ENCODE measurements around the genes PFDN4, CBLN4 and RTF2.

GRCh38 chr20:53847006-53847500 lies 223.3 kb downstream of the BCAS1 start:
- RRBS = no CpG with 5 or more reads among the region's 5 CpGs

GRCh38 chr20:53866596-53867040 lies 203.8 kb downstream of the BCAS1 start:
- RRBS = no CpG with 5 or more reads among the region's 2 CpGs

- RRBS = no CpG with 5 or more reads among the region's 16 CpGs
Observed at GRCh38 chr20:53875550-53876116, 194.8 kb downstream of the BCAS1 start.

DNA sequence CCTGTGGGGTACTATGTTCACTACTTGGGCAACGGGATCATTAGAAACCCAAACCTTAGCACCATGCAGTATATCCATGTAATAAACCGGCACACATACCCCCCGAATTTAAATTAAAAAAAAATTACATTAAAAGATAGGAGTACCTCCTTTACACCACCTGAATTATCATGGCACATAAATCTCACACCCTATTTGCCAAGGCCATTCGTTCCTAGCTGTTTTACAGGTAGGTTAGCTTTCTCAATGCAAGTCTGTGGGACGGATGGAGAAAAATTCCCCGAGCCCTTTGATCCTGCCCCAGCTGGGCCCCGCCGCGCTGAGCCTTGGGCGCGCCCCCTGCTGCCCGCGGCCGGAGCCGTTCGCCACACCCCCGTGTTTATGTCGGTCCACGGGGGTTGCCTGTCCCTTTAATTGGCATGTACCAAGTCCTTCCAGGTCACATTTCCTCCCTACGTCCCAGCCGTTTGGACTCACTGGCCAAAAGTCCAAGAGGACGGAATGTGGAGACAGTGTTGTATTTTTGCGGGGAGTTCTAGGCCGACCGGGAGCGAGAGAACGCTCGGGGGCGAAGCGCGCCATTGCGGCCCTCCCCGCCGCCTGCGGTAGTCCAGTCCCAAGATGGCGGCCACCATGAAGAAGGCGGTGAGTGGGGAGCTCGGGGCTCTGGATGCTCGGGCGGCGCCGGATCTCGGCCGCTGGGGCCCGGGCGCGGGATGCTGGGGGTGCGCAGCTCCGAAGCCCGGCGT lies at the start of gene PFDN4:
Gene PFDN4, plus strand, starts transcription at position 608 of the 749 bp plus-strand sequence.
- RRBS = 3% methylated on average over 6 of the region's 51 CpGs

DNA sequence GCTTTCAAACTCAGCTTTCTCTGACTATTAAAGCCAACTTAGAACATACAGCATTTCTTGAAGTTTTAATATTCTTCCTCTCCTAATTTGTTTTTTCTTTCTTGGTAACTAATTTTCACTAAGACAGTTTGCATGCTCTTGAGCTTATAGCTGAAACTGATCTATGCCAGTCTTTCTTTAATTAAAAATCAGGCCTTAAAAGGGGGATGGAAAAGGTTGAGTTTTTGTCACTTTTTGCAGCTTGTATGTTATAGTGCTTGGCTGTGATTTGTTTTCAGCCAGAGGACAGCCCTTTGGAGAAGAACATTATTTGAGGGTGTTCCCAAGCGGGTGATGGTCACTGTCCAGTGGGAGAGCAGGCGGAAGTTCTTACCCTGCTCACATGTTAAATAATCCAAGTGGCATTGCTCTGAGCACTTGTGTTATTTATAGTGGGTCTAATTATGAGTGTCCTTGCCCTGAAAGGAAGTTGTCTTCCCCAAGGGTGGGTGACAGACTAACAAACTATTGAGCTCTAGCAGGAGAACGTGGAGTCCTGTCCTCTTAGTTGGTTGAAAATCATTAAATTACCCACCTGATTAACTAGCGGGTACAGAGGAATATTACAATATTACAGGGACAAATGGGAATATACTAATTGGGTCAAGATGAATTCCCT lies 49.4 kb downstream of the DOK5 start:
- RRBS = no CpG with 5 or more reads among the region's 4 CpGs

GRCh38 chr20:55074406-55074775 lies 599.0 kb downstream of the DOK5 start:
- RRBS = no CpG with 5 or more reads among the region's 18 CpGs

- RRBS = no CpG with 5 or more reads among the region's 12 CpGs
Observed at GRCh38 chr20:55744720-55745150, 260.6 kb downstream of the CBLN4 start.

- RRBS = no CpG with 5 or more reads among the region's 4 CpGs
Observed at GRCh38 chr20:55947991-55948376, 57.3 kb downstream of the CBLN4 start.

- RRBS = 8% methylated on average over 12 of the region's 30 CpGs
Observed at GRCh38 chr20:56005347-56005600, at the start of gene CBLN4. TSS of gene CBLN4 (minus strand) at chr20:56005519.

GRCh38 chr20:56433648-56434327 lies 21.7 kb downstream of the CASS4 start:
- RRBS = no CpG with 5 or more reads among the region's 7 CpGs

- RRBS = no CpG with 5 or more reads among the region's 56 CpGs
Observed at GRCh38 chr20:56468025-56468783, at the start of gene RTF2. TSS of gene RTF2 (plus strand) at chr20:56468627.

- RRBS = no CpG with 5 or more reads among the region's 2 CpGs
Observed at GRCh38 chr20:56765685-56765955, 136.5 kb downstream of the TFAP2C start.

GRCh38 chr20:56796873-56797585 lies 167.9 kb downstream of the TFAP2C start:
- RRBS = no CpG with 5 or more reads among the region's 10 CpGs

DNA sequence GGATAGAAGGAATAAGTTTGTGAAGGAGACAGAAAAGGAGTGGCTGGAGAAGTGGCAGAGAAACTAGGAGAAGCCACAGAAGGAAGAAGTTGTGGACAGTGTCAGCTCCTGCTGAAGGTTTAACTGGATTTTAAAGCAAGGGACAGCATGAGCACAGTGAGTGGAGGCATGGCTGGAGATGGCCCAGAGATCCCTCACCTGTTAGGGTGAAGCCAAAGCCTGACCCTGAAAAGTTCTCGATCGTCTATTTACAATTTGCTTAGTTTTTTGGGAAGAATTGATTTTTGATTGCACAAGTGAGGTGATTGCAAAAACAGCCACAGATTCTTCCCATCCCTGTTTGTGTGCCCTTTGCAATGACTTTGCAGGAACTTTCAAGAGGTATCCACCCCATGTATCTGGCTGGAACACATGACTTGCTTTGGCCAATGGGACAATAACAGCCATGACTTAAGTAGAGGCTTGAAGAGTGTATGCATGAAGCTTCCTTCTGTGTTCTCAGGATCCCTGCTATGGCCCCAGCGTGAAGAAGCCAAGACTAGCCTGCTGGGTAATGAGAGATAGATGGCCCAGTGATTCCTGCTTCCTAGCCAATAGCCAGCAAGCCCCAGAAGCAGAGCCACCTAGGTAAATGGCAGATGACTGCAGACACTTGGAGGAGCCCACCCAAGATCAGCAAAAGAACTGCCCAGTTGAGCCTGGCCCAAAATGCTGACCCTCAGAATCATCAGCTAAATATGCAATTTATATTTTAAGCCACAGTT lies 170.2 kb downstream of the TFAP2C start:
- RRBS = no CpG with 5 or more reads among the region's 3 CpGs

DNA sequence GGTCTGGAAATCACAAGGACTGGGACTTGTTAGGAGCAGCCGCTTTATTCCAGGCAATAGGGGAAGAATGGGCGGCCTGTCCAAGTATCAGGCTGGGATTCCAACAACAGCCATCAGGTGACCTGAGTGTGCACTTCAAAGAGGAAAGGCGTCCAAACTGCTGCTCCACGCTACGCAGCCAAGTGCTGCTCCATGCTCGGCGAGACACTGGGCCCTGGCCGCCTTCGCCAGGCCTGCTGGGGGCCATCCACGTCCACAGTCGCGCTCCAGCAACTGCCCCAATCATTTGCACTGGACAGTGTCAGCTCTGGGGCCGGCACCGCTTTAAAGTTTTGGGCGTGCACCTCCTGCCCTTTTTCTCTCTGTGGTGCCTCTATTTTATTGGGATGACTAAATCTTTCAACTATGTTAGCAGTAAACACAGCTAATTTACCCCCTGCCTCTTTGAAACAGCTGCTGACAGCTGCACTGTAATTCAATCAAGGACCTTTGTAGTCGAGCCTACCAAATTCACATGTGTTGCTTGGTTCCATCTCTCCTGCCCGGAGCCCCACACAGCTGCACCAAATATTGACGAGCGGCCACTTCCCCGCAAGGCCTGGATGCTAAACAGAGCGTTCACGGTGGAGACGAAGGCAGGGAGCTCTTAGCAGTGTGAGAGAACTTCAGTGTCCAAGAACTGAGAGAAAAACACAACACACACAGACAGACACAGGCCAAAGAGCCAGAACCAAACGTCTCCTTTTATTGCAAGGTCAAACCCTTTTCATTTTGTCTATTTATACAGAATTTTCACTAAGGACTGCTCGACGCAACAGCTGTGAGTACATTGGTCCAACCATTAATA lies 98.2 kb downstream of the BMP7 start:
- RRBS = no CpG with 5 or more reads among the region's 26 CpGs

GRCh38 chr20:57282674-57283338 lies 16.4 kb upstream of the BMP7 start:
- RRBS = 0% methylated on average over 1 of the region's 17 CpGs

- RRBS = no CpG with 5 or more reads among the region's 5 CpGs
Observed at GRCh38 chr20:57375647-57375951, 15.6 kb upstream of the RBM38 start.

- RRBS = 3% methylated on average over 15 of the region's 42 CpGs
Observed at GRCh38 chr20:57391783-57392254, 623 bp downstream of the RBM38 start.

DNA sequence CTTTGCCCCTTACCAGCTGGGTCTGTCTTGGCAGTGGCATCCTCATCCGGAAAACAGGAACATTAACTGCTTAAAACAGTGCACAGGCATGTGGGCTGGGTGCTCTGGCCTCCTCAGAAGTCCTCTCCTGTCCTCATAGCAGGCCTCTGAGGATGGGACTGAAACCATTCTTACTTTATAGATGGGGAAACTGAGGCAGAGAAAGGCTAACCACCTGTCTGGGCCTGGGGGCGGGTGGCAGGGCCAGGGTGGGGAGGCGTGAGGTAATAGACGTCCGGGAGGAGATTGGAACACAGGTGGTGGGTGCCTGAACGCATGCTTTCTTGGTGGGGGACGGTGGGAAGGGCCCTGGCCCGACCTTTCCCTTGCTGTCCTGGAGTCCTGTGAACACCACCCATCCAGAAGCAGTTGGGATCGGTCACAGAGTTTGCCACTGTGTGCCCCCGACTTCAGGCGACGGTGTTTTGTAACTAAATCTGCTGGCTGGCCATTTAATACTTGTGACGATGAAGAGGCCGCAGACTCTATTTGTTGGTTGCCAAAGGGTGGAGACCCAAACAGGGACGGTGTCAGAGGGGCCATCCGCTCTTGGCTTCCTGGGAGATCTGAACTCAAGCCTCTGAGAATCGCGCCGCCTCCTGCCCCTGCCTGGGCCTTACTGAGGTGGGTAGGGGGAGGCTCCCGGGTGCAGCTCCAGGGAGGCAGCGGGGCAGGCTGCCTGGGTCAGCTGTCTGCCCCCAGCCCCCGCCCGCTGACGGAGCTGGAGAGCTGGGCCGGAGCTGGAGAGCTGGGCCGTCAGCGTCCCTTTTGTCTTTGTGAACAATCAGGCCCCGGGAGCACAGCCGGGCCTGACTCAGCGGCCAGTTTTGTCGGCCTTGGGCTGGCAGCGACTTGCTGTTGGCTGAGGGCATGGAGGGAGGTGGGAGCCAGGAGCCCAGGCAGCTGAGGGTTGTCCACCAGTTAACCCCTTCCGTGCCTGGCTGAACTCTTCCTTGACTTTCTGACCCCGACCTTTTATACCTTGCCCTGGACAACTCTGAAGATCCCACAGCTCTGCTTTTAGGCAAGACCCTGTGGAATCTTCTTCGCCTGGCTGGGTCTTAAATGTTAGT lies 4.2 kb downstream of the RBM38 start:
- RRBS = 31% methylated on average over 4 of the region's 35 CpGs

GRCh38 chr20:57396142-57396616 lies 5.0 kb downstream of the RBM38 start:
- RRBS = 96% methylated on average over 3 of the region's 12 CpGs